ENCODE results near the genes CDR2L and TSEN54.

DNA sequence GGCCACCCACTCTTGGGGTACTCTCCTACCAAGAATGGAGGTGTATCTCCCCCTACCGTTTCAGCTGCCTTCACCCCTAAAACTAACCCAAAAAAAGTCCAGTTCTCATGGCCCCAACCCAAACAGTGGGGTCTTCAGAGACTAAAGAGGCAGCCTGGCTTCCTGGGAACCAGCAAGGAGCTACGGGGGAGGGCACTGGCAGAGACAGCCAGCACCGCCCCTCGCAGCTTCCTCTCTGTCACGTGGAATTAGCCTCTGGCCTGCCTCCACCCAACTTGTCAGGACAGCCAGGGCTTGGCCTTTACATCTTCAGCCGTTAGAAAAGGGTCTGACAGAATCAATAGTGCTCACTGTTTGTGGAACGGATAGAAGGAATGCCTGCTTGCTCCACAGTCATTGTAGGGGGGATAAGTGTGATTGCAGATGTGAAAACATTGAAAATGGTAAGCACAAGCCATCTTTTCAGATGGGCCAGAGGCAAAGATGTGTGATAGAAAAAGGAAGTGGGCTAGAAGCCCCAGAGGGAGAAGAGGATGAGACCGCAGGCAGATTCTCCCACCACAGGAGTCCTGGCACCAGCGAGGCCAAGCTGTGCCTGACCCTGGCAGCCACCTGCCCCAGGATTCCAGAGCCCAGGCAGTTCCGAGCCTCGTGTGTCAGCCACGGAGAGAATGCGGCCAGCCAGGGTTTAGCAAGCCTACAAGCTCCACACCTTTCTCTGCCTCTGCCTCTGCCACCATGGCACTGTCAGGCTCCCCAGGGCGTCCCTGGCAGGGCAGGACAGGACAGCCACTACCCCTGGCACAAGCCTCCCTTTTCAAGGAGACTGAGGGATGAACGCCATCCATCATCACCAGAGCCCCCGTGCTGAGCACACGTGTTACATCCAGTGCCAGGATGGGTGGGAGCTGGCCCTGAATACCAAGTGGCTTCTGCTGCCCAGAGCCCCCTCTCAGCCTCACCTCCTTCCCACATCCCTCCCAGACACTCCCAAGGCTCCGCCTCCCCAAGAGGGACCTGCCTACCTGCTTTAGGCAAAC, 18.5 kb downstream of the GRIN2C start:
- PRO-cap, result no peak

DNA sequence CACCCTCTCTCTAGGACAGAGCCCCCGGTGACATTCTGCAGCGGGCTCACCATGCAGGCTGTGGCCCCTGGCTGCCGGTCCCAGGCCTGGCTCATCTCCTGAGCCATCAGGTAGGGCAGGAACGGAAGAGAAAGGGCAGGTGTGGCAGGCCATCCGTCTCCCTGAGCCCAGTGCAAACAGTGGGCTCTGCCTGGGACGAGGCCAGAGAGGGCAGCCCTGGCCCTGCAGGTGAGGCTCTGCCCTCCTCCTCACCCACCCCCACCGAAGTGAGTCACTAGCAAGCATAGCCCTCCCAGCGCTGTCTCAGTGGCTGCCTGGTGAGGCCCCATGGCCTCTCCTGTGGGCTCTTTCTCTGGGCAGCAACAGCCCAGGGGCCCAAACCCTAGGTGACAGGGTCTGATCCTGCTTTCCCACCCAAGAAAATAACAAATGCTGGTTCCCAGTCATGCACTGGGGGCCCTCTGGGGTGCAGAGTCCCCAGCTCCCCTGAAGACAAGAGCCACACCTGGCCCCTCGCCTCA, 14.6 kb downstream of the OTOP3 start:
- PRO-cap, result no peak

GRCh38 chr17:74971359-74971869, 1.1 kb downstream of the HID1 start:
- PRO-cap, result no peak

- PRO-cap, result no peak
Measured at GRCh38 chr17:74982740-74983155, 4.7 kb upstream of the CDR2L start.

DNA sequence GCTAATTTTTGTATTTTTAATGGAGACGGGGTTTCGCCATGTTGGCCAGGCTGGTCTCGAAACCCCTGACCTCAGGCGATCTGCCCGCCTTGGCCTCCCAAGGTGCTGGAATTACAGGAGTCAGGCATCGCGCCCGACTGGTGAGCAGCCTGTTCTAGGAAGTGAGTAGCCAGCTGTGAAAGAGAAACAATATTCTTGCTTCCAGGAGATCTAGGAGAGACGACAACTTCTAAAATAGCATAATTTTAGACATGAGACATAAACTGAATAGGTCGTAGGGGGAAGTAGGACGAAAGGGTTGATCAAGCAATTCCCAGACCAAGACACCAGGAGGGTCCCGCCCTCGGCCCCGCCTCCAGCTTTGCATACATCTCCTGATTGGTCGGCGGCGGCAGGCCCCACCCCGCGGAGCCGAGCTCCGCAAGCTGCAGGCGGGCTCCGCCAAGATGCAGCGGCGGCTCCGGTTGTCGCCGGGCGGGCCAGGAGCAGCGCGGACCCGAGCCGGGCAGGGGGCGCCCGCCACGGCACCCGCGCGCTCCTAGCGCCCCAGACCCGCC, at the start of gene CDR2L:
Gene CDR2L (plus strand): TSS at position 444 of the 557 bp plus-strand sequence.
- PRO-cap, result unidirectional peak, plus-strand start at position 444 of the sequence

DNA sequence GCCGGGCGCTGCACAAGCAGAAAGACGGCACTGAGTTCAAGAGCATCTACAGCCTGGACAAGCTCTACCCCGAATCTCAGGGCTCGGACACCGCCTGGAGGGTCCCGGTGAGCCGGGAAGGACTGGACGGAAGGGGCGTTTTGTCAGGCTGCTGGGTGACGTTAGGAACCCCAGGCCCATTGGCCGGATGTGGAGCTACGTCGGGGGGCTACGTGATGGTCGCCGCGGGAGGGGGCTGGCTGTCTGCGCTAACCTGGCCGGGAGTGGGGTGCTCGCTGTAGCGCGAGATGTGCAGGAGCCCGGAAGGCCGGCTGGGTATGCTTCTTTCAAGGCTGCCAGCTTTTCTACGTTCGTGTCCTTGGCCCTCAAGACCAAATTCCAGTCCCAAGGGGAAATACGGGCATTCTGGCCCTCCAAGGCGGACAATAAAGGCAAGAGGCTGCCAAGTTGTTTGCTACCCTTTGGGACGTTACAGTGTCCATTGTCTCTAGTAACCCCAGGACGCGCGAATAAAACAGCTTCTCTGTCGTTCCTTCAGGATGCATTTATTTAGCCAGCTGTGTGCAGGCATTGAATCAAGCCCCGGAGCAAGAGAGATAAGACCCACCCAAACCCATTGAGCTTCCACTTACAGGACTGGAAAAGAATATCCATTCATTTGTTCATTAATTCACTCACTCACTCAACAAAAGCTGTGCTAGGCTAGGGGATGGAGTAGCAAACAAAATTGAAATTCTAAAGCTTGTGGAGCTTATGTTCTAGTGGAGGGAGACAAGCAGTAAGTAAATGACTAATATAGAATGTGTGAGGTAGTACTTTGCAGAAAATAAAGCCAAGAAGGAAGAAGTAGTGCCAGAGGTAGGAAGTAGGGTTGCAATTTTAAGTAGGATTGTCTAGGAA, 546 bp downstream of the MRPL58 start:
- PRO-cap, result bidirectional peak, plus-strand start at position 278 of the sequence, minus-strand start at position 124 of the sequence

- PRO-cap, result no peak
Measured at GRCh38 chr17:75089708-75090226, 2.0 kb downstream of the SLC16A5 start.

DNA sequence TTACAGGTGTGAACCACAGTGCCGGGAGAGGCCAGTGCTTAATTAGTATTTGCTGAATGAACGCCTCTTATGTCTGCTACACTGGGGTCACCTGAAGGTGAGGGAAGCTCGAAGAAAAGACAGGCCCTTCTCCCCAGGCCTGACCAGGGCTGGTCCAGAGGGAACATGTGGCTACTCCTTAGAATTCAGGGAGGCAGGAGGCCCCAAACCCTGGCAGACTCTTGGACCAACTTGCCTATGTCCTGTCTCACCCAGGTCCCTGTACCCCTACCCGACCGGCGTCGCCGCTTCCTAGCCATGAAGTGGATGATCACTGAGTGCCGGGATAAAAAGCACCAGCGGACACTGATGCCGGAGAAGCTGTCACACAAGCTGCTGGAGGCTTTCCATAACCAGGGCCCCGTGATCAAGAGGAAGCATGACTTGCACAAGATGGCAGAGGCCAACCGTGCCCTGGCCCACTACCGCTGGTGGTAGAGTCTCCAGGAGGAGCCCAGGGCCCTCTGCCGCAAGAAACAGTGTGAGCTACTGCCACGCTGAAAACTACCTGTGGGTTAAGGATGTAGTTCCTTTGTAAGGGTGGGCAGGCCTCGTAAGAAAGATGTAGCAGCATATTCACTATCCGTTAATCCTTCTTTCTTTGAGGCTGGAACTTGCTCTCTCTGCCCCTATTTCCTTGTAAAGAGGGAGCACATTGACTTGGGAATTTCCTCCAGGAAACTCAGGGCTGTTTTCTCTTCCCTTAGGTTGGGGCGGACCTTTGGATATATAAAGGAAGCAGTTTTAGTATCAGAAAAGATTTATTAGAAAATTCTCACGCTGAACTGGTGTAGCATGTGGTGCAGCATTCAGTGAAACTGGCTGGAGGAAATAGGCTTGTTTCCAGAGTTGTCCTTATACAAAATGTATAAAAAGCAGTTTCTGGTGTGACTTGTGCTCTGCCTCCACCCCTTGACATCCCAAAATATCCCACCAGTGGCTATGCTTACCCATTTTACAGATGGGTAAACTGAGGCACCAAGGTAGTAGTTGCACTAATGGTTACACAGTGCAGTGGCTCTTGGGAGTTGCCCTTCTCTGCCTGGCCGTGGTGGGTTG, 4.1 kb downstream of the MRPS7 start:
- PRO-cap, result no peak

- PRO-cap, result no peak
Measured at GRCh38 chr17:75269843-75270095, 1.3 kb downstream of the MIF4GD start.

DNA sequence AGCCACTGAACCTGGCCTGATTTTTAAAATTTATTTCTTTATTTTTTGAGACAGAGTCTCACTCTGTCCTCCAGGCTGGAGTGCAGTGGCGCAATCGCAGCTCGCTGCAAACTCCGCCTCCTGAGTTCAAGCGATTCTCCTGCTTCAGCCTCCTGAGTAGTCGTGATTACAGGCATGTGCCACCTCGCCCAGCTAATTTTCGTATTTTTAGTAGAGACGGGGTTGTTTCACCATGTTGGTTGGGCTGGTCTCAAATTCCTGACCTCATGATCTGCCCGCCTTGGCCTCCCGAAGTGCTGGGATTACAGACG, 3.5 kb upstream of the SLC25A19 start:
- PRO-cap, result no peak

GRCh38 chr17:75315337-75316375, 26.4 kb upstream of the SLC25A19 start:
- PRO-cap, result no peak

DNA sequence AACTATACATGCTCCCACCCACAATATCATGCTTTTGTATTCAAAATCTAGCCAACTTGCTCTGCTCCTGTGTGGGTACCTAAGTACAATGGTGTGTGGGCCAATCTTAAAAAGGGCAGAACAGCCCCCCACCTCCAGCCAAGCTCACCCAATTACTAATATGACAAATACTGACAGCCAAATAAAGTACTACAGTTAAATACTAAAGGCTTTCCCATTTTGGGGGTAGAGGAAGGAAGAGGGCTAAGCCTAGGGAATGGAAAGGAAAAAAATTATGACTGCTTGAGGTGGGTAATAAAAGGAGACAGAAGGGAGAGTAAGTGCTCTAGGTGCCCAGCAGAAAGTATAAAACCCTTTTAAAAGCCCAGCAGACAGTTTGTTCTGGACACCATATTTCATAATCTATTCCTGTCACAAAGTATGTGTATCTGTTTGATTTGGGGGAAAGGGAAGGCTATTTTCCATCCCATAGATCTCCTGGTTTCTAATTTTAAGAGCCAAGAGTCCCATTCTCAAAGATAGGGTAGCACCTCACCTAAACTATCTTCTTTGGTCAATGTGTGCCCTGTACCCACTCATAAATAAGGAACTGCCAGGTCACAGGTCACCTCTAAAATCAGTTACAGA, 42.7 kb downstream of the GRB2 start:
- PRO-cap, result no peak

DNA sequence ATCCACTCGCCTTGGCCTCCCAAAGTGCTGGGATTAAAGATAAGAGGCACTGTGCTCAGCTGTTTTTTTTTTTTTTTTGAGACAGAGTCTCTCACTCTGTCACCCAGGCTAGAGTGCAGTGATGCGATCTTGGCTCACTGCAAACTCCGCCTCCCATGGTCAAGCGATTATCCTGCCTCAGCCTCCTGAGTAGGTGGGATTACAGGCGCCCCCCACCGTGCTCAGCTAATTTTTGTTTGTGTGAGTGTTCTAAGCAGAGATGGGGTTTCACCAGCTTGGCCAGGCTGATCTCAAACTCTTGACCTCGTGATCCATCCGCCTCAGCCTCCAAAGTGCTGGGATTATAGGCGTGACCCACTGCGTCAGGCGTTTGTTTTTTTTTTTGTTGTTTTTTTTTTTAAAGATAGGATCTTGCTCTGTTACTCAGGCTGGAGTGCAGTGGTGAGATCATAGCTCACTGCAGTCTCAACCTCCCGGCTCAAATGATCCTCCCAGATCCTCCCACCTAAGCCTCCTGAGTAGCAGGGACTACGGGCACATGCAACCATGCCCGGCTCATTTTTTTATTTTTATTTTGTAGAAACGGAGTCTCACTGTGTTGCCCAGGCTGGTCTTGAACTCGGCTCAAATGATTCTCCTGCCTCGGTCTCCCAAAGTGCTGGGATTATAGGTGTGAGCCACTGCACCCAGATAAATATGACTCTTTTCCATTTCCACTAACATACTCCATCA, 37.2 kb downstream of the GRB2 start:
- PRO-cap, result no peak

DNA sequence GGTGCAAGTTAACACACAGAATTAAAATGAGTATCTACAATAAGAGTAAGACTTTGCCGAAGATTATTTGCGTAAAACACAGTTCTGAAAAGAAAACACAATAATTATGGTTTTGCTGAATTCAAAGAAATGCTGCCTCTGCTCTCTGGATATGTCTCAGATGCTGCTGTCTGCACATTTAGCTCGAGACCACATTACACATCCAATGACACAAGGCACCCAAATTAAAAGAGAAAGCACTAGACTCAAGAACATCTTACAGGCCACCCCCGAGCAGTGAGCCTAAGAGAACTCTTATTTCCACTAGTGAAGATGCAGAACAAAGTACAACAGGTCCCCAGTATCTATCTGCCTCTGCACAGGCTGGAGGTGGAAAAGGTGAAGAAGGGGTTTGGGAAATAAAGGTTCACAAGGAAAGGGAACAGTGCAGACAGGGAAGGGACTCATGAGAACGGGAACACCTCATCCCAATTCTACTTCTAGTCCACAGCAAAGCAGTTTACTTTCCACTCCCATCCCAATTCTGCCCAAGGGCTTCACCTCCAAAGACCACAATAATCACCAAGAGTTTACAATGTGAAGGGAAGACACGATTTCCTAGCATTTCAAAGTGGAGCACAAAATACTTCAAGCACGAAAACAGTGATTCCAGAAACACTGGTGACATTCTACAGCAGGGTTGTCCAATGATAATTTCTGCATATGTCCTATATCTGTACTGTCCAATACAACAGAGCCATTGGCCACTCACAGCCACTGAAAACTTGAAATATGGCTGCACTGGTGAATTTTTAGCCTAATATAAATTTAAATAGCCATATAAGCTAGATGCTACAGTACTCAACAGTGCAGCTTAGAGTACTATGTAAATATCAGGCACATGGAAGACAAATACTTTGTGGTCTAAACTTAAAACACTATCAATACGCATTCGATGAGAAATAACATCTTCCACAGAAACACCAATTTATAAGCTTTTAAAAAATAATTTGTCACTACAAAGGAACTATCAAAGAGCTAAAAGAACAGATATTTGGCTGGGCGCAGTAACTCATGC, 33.2 kb downstream of the GRB2 start:
- PRO-cap, result no peak

GRCh38 chr17:75498582-75499441, 16.5 kb downstream of the CASKIN2 start:
- PRO-cap, result bidirectional peak, plus-strand start at chr17:75498846, minus-strand start at chr17:75498751

GRCh38 chr17:75502823-75503446, 12.4 kb downstream of the CASKIN2 start:
- PRO-cap, result no peak

DNA sequence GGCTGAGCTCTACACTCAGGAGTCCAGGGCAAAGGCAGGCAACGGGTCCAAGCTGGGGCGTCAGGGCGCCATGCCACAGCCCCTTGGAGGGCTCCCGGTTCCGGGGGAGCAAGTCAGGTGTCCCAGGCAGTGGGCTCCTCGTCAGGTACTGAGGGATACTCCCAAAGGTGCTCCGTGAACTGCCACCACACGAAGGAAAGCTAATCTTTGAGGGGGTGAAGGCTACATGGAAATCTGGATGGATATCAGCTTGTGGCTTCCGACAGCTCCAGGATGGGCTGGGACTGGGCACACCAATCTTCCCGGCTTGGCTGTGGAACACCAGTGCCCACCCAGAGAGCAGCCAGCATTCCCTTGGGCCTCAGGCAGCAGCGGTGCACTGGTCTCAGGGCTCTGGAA, 1.5 kb downstream of the CASKIN2 start:
- PRO-cap, result no peak

- PRO-cap, result unidirectional peak, plus-strand start at chr17:75516573; unidirectional peak, plus-strand start at chr17:75516591
Measured at GRCh38 chr17:75516031-75516698, at the start of gene TSEN54. Gene TSEN54, plus strand, starts transcription at chr17:75516528.

- PRO-cap, result no peak
Measured at GRCh38 chr17:75518203-75518582, 1.9 kb downstream of the TSEN54 start.

DNA sequence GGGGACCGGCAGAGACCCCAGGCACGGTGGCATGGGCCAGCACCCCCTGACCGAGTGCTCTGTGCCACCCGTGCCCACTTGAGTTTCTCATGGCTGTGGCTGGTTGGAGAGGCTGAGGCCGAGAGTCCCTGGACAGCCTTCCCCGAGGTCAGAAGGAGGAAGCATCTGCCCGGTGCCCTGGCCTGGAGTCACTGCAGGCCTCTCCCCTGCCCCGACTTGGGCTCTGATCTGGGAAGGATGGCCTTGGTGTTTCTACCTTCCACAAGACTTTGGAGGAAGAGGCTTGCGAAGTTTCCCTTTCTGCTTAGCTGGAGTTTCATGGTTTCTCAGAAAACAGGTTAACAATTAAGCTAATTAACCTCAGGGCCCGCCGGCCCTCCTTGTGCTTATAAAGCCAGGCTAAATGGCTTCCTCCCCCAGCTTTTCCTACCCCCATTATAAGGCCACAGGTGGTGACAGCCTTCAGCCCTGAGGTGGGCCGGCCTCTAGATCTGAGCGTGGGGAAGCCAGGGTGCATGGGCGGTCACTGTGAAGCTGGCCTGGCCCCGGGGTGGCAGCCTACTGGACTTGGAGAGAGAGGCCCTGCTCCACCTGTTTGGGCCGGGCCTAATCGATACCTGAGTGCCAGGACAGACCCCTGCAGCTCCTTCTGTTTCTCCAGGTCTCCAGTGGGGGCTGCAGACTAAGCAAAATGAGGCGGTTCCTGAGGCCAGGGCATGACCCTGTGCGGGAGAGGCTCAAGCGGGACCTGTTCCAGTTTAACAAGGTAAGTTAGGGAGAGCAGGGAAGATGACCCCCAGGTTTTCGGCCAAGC, 17.4 kb downstream of the LLGL2 start:
- PRO-cap, result no peak